Mesangial cell (primary cell): ENCODE results near the genes ANXA4 and CLEC4F.

GRCh38 chr2:69245756-69246804, 140.9 kb downstream of the GFPT1 start:
- RAMPAGE, long total RNA, result no peak

DNA sequence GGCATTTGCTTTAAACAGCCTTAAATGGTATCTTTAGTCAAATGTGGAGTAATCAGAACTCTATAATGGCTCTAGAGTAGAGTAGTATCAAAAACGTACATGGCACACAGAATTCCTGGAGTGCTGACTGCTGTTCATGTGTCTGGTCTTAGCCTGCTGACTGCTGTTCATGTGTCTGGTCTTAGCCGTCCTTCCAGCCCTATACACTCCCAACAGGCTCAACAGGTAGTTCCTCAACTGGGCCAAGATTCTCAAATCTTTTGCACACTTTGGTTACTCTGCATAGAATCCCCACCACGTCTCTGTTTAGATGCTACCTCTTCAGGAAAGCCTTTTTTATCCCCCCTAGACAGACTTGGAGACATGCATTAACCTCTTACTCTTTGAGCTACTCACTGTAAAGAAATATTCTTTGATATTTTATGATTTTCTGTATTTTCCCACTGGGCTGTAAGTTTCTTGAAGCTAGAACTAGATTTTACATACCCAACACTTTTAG, 1.1 kb upstream of the GFPT1 start:
- RAMPAGE, long total RNA, result no peak

DNA sequence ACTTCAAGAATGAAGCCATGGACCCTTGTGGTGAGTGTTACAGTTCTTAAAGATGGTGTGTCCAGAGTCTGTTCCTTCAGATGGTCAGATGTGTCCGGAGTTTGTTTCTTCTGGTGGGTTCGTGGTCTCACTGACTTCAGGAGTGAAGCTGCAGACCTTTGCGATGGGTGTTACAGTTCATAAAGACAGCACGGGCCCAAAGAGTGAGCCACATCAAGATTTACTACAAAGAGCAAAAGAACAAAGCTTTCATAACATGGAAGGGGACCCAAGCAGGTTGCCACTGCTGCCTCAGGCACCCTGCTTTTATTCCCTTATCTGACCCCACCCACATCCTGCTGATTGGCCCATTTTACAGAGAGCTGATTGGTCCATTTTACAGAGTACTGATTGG, 2.0 kb upstream of the NFU1 start:
- RAMPAGE, long total RNA, result no peak

- RAMPAGE, long total RNA, result no peak
These were observed 60.7 kb downstream of the AAK1 start for GRCh38 chr2:69582669-69583387.

DNA sequence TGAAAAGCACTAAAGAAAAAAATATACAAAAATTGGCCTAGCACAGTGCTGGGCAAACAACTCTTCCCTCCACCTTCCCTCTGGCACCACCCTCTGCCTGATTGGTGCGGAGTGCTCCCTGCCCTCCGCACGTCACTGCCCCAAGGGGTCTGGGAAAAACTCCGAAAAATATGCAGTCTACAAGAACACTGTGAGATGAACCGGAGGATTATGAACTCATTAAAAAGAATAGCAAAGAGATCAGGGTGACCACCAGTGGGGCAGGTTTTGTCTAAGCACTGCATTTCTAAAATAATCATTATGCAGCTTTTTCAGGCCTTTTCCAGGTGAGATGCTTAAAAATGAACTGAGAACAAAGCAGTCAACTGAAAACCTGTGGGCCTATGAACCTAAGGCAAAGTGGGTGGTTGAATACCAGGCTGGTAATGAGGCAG, 57.6 kb downstream of the AAK1 start:
- RAMPAGE, long total RNA, result no peak

GRCh38 chr2:69642032-69642603, 1.4 kb downstream of the AAK1 start:
- RAMPAGE, long total RNA, result no peak

- RAMPAGE, long total RNA, result start-site peak on the plus strand at chr2:69741921-69741992, 23 reads; start-site peak on the plus strand at chr2:69742071-69742146, 224 reads
These were observed at the start of gene ANXA4 for GRCh38 chr2:69741119-69742216. Gene ANXA4 (plus strand): TSS chr2:69742134.

DNA sequence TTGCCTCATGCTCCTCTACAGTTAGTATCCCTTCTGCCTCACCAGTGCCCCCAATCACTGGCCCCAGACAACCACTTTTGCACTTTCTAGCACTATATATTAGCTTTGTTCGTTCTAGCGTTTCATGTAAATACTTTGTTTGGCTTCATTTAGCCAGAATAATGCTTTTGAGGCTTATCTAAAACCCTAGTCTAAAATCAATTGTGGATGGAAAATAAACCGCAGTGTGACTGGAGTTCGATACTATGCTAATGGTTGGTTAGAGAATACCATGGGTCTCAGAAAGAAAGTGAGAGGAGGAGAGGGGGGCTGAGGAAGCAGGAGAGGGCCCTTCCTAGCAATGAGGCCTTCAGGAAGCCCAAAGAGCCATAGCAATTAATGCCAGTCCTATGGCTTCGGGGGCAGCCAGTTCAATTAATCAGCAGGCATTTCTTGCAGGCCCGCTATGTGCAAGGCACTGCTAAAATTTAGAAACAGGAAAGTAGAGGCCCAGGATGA, 23.6 kb downstream of the ANXA4 start:
- RAMPAGE, long total RNA, result no peak

- RAMPAGE, long total RNA, result no peak
These were observed 699 bp upstream of the MXD1 start for GRCh38 chr2:69913822-69914998.

- RAMPAGE, long total RNA, result no peak
These were observed 14.7 kb downstream of the ASPRV1 start for GRCh38 chr2:69946540-69947266.

GRCh38 chr2:69978389-69978957, 17.0 kb upstream of the ASPRV1 start:
- RAMPAGE, long total RNA, result no peak

DNA sequence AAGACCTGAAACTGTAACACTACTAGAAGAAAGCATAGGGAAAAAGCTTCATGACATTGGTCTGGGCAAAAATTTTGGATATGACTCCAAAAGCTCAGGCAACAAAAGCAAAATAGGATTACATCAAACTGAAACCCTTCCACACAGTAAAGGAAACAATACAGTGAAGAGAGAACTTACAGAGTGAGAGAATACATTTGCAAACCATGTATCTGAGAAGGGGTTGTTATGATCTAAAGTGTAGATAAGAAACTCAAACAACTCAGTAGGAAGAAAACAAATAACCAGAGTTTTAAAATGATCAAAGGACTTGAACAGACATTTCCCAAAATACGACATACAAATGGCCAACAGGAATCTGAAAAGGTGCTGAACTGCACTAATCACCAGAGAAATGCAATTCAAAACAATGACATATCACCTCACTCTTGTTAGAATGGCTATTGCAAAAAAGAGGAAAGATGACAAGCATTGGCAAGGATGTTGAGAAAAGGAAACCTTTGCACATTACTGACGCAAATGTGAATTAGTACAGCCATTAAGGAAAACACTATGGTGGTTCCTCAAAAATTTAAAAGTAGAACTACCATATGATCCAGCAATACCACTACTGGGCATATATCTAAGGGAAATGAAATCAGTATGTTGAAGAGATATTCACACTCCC, 57.5 kb upstream of the ASPRV1 start:
- RAMPAGE, long total RNA, result no peak

DNA sequence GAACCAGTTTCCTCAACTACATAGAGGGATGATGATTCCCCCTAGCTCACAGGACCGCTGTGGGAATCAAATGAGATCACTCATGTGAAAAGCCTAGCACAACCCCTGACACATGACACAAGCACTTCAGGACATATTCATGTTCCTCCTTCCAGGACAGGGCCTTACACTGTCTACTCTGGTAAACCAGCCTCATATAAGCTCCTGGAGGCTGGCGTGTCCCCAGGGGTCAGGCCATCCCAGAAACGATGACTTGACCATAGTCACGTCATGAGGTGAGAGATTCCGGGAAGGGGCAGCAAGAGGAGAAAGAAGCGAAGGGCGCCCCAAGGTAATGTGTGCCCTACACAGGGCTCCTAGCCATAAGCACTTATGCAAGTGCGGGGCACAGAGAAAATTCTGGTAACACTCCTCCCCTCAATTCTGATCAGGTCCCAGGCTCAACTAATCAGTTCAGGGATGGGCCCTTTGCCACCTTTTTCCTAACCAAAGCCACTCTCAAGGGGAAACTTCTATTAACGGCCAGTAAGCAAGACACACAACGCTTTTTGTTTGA, 49.4 kb downstream of the C2orf42 start:
- RAMPAGE, long total RNA, result no peak

DNA sequence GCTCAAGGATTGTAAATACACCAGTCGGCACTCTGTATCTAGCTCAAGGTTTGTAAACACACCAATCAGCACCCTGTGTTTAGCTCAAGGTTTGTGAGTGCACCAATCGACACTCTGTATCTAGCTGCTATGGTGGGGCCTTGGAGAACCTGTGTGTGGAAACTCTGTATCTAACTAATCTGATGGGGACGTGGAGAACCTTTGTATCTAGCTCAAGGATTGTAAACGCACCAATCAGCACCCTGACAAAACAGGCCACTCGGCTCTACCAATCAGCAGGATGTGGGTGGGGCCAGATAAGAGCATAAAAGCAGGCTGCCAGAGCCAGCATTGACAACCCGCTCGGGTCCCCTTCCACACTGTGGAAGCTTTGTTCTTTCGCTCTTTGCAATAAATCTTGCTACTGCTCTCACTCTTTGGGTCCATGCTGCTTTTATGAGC, 41.8 kb downstream of the C2orf42 start:
- RAMPAGE, long total RNA, result no peak

DNA sequence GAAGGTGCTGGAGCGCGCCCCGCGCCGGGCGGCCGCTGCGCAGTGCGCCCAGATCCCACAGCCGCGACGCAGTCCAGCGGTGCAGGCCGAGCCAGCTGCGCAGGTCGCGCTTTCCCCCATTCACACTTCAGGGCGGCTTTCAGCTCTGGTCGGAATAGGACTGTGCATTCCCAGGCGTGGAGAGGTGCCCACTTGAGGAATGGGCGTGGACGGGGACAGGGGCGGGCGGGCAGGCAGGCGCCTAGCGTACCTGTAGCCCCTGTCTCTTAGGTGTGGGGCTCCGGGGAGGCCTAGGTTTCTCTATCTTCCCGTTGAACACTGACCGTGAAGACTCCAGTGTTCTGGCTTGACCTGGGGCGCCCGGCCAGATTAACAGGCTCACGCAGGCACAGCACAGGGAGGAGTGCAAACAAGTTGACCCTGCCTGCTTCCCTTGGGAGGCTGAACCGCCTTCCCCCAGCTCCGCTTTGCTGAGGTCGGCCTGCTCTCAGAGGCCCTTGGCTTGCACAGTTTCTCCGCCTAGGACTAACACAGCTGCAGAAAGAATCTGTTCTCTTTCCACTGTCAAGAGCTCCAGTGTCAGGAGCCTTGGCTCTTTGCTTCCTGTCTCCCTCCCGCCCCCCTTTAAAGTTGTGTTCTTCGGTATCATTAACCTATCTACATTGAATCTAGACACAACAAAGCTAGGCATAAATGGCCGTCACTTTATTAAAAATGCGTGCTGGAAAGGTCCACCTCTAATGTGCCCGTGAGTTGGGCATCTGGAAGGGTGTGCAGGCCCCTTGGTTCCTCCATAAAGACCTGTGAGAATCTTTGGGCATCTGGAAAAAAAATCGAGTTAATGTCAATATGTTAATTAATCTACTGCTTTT, 600 bp downstream of the PCYOX1 start:
- RAMPAGE, long total RNA, result no peak

GRCh38 chr2:70481347-70482060, 72.1 kb downstream of the TGFA start:
- RAMPAGE, long total RNA, result no peak

DNA sequence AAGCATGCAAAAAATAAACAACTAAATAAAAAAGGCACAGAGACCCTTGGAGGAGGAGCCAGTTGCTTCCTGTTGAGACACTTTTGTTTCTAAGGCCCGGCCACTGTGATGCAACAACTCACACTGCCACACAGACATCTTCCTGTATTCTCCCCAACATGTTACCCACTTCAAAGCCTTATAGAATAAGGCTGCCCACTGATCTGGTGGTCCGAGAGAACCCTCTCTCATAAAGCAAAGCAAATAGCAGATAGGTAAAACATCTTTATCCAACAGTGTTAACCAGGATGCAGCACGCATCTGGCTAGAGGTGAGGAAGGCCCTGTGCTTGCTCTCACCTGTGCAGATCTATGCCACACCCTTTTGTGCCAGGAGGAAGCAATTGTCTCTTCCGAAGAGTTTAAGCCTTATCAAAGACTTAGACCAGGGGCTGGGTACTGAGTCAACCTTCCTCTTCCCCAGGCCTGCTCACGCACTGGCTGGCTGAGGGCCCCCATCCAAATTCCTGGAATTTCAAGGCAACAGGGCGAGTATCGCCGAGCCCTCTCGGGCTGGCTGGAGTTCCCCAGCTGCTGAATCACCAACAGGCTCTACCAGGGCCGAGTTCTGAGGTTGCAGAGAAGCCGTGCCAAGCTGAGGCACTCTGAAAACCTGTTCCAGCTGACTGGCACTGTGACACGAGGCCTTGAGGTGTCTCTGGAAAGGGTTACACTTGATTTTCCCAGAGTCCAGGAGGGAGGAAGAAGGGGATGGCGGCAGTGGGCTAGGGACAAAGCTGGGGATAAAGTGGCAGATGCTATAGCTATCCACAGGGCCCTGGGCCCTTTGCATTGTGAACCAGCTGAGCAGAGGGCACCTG, 29.4 kb downstream of the TGFA start:
- RAMPAGE, long total RNA, result no peak

- RAMPAGE, long total RNA, result no peak
These were observed 524 bp upstream of the TGFA start for GRCh38 chr2:70554033-70554666.

- RAMPAGE, long total RNA, result no peak
These were observed 1.0 kb downstream of the FIGLA start for GRCh38 chr2:70789387-70789856.

GRCh38 chr2:70820338-70820872, at the start of gene CLEC4F:
Gene CLEC4F (minus strand): TSS chr2:70820599.
- RAMPAGE, long total RNA, result no peak